Epithelial cell of prostate (primary cell): ENCODE data around the genes ABHD17C and TLNRD1.

DNA sequence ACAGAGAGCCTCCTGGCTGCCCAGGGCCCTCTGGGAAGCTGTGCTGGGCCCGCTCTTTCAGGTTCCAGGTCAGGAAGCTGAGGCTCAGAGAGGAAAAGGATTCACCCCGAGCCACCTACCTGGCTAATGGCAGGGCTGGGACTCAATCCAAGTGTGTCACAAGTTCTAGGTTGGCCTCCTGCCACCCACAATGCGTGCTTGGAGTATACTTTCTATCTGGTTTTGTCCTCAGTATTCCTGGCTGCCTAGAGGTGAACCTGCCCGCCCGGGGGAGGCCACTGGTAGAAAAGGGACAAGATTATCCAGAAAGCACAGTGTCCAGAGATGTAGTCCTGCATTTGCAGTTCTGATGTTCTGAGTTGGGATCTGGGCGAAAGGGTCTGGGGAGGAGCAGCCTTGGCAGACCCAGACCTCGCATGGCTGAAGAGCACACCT lies 23.7 kb downstream of the FAH start:
- RRBS = no CpG with 5 or more reads among the region's 7 CpGs

DNA sequence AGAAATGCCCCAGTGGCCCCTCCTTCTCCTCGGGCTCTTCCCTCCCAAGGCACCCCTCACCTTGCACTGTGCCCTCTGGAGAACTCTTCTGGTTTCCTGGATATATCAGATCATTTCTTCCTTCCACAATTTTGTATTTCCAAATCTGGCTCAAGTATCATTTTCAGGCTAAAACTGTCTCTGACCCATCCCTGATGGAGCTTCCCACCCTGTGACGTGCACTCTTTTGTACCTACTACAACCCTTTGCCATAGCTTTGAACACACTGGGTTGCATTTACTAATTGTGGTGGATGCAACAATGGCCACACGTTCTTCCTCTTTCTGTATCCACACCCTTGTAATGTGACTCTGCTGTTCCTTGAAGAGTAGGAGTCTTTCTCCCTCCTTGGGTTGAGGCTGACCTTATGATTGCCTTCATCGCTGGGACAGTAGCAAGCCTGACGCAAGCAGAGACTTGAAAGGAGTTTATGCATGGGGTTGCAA lies 60.9 kb upstream of the ARNT2 start:
- RRBS = no CpG with 5 or more reads among the region's 5 CpGs

DNA sequence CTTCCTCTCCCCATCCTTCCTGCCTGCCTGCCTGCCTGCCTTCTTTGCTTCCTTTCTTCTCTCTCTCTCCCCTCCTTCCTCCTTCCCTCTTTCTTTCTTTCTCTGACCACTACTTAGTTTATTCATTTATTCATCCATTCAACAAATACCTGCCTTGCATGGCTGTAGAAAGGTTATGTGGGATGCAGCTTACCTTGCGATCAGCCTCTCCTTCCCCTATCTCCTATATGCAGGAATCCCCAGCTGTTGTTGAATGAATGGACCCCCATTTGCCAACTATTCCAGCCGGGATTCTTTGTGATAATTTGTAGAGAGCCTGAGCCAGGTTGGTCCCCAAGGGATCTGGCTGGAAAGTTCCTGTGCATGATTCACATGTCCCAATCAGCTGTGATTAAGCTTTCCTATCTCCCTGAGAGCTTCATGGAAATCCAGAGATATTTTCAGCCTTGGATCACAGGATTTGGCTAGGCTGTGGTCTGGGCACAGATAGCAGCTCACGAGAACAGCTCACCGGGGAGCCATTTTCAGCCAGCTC lies 76.6 kb downstream of the ARNT2 start:
- RRBS = no CpG with 5 or more reads among the region's 4 CpGs

GRCh38 chr15:80694764-80695491 lies at the start of gene ABHD17C:
ABHD17C (plus strand) TSS chr15:80695310.
- RRBS = under 1% methylated on average over 50 of the region's 102 CpGs

DNA sequence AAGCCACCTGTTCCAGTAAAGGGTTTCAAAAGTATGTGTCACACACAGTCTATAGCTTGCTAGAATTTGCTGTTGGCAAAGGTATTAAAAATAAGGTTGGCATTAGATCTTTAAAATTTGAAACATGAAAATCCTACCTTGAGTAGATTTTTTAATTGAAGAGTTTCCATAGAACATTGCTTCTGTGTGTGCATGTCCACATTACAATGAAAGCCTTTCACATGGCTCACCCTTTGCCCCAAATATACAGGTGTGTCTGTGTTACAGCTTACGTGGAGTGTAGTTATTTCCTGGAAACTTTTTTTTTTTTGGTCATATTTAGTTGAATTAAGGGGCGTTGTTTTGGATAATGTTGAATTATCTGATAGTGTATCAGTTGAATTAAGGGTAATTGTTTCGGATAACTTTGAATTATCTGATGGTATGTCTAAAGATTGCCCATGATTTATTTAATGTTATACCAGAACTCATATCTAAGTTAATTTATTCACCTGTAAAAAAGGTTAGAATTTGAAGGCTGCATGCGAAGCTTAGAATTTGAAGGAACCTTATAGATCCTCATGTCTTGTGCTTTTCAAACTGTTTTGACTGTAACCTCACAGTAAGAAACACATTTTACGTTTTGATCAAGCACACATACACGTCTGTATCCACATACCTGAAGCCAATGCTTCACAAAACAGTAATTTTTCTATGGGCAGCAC lies 2.4 kb downstream of the ABHD17C start:
- RRBS = no CpG with 5 or more reads among the region's 6 CpGs

DNA sequence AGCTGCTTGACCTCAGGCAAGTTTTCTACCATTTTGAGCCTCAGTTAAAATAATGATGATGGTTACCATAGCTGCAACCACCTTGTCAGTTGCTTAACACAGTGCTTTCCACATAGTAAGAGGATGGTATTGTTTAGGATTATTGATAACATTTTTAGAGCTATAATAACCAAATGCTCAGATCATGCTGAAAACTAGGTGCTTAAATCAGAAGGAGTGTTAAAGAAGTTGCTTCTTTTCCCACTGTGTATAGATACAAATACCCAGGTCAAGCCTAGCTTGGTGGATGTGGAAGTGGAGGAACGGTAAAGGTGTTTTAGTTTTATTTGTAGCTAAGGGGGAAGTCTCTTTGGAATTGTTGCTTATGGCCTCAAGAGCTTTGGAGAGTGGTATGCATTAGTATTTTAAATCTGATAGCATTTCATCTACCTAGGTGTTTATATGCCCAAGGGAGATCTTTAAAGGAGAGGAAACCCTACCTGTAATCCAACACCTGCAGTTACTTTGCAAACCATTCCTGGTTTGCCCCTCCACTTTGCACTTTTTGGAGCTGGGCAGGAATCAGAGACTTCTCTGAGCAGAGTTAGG lies 10.4 kb downstream of the ABHD17C start:
- RRBS = no CpG with 5 or more reads among the region's 1 CpG

- RRBS = no CpG with 5 or more reads among the region's 7 CpGs
Observed at GRCh38 chr15:80743157-80743651, 36.0 kb upstream of the CEMIP start.

DNA sequence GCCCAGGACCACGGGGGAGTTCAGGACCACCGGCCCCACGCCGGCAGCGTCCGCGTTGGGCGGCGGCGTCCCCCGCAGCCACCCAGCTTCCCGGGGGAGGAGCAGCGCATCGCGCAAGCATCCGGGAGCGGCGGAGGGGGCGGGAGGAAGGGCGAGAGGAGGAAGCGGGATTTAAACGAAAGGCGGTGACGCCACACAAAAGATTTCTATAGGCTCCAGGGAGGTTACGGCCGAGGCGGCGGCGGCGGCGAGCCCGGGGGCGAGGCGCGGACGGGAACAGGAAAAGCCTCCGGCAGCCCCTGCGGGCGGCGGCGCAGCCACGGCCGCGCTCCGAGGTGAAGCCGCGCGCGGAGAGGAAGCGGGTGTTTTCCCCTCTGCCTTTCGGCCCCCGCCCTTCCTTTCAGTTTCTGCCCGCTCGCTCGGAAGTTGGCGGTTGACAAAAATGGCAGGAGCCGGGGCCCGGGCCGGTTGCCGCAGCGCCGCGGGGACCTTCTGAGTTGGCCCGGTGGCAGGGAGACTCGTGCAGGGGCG lies at the start of gene TLNRD1:
Gene TLNRD1, plus strand, starts transcription at position 198 of the 531 bp plus-strand sequence.
- RRBS = under 1% methylated on average over 23 of the region's 66 CpGs

GRCh38 chr15:81003313-81003945 lies 2.7 kb downstream of the TLNRD1 start:
- RRBS = no CpG with 5 or more reads among the region's 11 CpGs

DNA sequence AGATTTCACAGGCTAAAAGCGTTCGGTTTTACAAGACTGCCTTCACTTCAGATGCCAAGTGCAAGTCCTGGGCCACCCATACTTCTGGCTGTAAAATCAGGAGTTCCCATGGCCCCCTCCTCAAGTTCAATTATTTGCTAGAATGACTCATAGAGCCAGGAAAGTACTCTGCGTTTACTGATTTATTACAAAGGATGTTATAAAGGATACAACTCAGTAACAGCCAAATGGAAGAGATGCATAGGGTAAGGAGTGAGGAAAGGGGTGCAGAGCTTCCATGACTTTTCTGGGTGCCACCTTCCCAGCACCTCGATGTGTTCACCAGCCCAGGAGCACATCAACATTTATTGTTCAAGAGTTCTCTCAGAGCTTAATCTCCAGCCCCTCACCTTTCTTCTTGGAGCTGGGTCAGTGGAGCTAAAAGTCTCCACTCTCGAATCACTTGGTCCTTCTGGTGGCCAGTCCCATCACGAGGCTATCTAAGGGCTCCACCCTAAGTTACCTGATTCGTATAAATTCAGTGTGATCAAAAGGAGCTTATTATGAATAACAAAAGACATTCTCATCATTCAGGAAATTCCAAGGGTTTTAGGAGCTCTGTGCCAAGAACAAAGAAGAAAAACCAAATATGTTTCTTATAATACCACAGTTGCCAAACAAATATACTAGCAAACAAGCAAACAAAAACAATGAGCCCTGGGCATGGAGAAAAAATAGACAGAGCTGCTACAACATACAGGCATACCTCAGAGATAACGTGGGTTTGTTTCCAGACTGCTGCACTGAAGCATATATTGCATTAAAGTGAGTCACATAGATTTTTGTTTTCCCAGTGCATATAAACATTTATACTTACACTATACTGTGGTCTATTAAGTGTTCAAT lies 20.4 kb upstream of the CFAP161 start:
- RRBS = no CpG with 5 or more reads among the region's 8 CpGs

- RRBS = no CpG with 5 or more reads among the region's 20 CpGs
Observed at GRCh38 chr15:81181821-81183062, 14.4 kb upstream of the IL16 start.

DNA sequence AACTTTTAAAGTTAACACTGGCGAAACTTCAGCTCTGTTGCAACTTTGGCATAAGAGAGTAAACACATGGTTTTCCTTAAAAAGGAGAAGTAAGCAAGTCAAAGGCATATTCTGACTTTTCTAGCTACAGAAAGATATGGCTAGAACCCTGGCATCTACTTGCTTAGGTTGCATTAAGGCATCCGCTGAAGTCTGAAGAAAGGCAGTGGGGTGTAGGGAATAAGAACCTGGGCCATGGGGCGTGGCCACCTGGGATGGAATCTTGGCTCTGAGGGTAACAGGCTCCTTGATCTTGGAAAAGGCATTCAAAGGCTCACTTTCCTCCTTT lies 13.2 kb upstream of the IL16 start:
- RRBS = no CpG with 5 or more reads among the region's 3 CpGs

DNA sequence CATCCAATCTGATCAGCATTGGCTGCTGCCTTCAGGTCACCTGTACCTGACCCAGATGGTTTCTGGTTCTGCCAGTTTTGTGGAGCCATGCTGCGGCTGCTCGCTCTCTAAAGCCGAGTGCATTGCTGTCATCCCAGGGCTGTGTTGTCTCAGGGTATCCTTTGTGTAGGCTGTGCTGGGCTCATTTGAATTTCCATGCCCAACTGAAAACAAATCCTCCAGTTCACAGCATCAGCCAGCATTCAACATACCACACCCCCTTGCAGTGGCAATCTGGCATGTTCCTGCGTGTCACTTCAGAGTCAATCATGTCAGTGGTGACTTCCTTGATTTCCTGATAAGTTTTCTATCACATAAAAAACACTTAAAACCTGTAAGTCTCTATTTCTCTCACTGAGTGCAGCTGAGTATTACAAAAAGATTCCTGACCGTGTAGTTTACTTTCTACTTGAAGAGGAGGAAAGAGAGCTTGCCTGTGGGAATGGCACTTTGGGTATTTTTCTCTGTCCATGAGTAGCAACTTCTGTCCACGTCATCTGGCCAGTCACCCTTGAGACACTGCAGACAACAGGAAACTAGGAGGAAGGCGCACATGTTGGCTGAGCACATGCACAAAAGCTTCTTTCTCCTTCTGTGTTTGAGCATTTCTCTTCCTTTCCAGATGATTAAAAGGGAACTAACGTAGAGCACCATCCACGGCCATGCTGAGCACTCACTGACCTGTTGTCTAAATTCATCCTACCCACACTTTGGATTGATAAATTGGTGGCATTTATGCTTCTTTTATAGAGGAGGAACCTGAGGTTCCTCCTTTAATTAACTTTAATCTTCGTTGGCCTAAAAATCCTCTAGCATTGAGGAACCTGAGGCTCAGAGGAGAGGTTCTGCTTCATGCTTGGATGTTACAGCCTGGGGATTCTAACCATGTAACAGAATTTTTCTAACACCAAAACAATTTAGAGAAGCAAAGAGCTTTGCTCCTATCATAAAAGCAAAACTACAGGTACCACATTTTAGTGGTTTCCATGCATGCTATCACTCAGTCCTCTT lies 19.7 kb downstream of the STARD5 start:
- RRBS = no CpG with 5 or more reads among the region's 10 CpGs

- RRBS = no CpG with 5 or more reads among the region's 4 CpGs
Observed at GRCh38 chr15:82263258-82263742, 682 bp downstream of the SAXO2 start.

DNA sequence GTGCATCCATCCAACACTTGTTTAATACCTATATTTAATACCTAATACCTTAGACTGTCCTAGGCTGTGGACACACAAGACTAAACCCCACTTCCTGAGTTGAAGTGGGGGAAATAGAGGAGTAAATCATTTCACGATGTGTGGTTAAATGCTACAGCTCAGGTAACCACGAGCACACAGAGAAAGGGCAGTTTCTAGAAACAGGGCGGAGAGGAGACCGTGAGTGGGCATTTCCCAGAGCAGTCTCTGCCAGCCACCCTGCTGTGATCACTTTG lies 5.3 kb upstream of the GOLGA6L10 start:
- RRBS = no CpG with 5 or more reads among the region's 4 CpGs

DNA sequence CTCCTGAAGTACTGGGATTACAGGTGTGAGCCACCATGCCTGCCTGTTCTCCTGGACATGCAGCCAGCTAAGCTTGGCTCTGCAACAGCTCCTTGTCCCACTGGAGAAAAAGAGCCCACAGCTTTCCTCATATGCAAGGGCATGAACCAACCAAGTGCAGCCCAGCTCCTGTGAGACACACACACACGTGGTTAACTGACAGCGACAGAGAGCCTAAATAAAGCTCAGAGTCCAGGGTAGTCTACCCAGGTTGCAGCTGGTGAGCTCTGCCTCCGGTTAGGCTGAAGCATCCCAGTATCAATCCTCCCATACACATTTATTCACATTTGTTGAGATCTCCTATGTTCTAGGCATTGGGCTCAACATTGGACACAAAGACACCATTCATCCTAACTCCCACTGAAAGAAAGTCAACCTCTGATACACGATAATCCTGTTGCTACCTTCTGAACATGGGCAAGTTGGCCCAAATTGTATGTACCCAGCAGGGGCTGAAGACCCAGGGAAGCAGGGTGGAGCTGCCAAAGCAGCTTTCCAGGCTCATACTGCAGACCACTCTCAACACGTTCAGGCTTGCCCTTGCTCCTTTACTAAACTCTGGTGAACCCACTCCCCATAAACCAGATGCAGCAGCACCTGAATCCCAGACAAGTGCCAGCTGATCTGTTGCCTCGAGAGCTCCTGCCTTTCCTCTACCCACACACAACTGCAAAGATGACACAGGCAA lies 4.1 kb downstream of the RPS17 start:
- RRBS = no CpG with 5 or more reads among the region's 6 CpGs

- RRBS = 22% methylated on average over 6 of the region's 40 CpGs
Observed at GRCh38 chr15:82648213-82648978, 1.2 kb upstream of the CPEB1 start.

DNA sequence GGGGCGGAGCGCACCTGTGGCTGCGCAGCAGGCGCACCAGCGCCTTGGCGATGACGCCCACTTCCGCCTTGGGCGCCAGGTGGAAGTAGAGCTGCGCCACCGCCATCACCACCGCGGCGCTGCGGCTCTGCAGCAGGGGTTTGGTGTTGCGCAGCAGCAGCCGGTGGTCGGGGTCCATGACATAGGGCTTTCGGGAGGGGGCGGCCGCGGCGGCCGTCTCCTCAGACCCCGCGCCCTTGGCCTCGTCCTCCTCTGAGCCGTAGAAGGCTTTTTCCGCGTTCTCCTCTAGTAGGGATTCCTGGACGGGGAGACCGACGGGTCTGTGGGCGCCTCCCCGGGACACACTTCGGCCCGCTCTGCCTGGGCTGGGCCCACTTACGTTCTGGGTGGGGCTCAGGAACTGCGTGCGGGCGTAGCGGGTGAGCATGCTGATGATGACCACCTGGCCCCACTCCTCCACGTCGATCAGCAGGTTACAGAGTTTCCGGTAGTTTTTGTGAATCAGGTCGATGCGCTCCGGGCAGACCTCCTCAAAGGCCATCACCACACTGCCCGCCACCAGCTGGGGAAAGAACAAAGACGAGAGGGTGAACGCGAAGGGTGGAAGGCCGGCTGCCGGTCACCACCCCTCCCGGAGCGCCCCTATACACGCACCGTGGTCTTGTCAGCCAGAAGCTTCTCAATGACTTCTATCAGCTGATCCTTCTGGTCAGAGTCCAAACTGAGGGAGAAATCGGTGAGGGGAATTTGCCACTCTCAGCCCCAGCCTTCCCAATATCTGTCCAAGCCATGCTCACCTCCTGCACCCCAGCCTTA lies 29.0 kb downstream of the AP3B2 start:
- RRBS = 0% methylated on average over 1 of the region's 59 CpGs

- RRBS = 2% methylated on average over 15 of the region's 65 CpGs
Observed at GRCh38 chr15:82709225-82709795, 365 bp downstream of the AP3B2 start.

- RRBS = 77% methylated on average over 1 of the region's 13 CpGs
Observed at GRCh38 chr15:82934445-82935033, 18.0 kb downstream of the HOMER2 start.